ENCODE measurements around a stretch of chr11.

DNA sequence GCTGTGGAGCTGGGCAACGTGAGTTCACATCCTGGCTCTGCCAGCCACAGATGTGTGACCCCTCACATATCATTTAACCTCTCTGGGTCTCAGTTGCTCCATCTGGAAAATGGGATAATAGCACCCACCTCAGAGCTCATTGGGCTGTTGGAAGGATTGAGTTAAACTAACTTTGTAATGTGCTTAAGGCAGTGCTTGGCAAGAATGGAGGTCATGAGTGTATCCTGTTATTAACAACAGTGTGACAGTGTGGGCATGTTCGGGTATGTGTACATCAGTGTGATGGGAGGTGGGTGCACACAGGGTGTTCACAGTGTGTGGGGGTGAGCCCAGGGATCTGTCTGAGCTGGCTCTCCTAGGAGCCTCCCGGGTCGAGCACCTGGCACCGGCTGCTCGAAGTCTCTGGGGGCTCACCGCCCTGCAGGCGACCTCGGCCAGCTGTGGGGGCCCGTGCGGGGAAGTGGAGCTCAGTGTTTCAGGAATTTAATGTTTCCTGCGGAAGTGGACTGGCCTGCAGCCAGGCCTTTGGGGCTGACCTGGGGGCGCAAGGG lies 15.7 kb downstream of the OTUB1 start:
- PRO-cap: no peak

- PRO-cap: no peak
Measured at GRCh38 chr11:64087201-64087593, 51.5 kb downstream of the FLRT1 start.

- PRO-cap: no peak
Measured at GRCh38 chr11:64208710-64209700, 2.5 kb downstream of the FERMT3 start.

- PRO-cap: no peak
Measured at GRCh38 chr11:64226429-64227083, 482 bp downstream of the NUDT22 start.

GRCh38 chr11:64234753-64235760 lies 673 bp downstream of the VEGFB start:
- PRO-cap: bidirectional peak, plus-strand start at chr11:64235132, minus-strand start at chr11:64235084

DNA sequence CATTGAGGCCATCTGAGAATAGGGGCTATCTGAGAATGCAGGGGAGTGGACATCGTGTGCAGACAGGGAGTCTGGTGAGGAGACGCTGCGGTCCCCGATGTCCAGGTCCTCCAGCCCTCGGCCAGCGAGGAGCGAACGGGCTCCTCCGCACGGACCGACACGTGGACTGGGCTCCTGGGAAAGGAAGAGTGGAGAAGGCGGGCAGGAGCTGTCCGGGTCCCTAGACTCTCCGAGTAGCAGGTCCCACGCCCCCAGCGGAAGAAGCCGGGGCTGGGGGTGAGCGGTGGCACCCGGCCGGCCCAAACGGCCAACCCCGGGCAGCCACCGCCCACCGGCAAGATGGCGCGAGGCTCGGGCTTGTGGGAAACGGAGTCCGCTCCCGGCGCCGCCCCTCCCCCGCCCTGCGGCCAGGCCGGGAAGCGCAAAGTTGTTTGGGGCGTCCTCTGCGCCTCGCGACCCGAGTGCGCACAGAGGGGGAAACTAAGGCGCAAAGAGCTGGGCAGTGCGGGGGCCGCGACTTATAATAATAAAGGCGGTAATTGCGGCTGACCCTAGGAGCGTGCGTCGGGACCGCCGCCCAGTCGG lies 535 bp upstream of the PPP1R14B start:
- PRO-cap: no peak

DNA sequence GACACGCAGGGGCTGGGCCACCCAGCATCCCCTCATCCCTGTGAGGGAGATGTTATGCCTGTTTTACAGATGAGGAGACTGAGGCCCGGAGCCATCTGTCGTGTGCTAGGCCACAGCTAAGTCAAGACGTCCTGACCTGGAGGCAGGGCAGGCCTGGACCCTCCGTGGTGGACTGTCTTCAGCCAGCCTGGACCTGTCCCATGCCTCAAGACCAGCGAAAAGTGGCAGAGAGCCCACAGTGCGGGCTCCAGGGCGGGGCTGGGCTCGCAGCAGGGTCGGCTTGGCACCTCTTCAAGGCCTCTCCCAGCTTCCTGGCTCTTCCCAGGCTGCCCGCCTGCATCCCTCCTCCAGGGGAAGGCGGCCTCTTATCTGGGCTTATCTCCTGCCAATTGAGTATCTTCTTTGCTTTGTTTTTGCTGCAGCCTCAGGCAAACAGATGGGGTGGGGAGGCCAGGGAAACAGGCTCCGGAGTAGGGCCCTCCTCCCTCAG lies 16.0 kb downstream of the BAD start:
- PRO-cap: no peak

DNA sequence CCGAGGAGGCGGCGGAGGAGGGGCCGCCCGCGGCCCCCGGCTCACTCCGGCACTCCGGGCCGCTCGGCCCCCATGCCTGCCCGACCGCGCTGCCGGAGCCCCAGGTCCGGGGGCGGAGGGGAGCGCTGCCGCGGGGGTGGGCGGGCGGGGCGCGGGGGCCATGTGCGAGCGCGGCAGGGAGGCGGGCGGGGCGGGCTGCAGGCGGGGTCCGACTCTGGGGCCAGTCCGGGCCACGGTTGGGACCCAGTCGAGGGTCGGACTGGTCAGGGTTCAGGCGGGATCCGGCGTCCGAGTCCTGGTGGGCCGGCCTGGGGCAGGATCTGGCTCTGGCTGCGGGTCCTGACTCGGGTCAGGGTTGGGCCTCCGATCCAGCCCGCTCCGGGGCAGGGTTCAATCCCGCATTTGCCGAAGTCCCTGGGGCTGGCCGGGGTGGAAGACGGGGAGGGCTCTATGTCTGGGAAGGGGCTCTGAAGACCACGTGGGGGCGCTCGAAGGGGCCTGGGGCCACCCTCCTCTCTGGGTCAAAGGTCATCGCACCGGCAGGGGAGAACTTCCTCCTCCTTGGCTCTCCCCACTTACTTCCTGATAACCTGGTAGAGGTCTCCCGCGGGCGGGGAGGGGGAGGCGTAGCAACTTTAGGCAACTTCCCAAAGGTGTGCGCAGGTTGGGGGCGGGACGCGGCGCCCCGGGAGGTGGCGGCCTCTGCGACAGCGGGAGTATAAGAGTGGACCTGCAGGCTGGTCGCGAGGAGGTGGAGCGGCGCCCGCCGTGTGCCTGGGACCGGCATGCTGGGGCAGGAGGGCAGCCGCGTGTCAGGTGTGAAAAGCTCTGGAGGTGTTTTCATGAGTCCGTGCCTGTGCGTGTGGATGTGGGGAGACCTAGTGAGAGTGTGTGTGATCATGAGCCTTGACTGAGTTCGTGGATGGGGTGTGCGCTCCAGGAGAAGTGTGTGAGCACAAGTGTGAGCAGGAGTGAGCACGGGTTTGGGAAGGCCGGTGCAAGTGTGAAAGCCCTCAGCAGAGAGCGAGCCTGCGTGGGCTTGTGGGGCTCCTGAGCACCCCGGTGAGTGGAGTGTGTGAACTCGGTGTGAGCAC lies 656 bp downstream of the ESRRA start:
- PRO-cap: no peak

GRCh38 chr11:64314892-64315507 lies 2.4 kb downstream of the TRMT112 start:
- PRO-cap: no peak

DNA sequence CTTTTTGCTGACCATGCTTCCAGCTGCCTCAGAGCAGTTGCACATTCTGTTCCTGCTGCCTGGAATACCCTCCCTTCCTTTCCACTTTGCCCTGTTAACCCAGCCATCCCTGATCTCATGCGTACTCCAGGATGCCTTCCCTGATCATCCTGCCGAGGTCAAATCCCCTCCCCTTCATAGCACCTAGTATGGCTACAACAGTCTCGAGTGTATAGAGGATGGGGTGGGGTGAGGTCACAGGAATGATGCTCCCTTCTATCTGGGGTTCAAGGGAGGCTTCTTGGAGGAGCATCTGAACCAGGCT lies 570 bp upstream of the CCDC88B start:
- PRO-cap: no peak

GRCh38 chr11:64354269-64354488 lies 4.8 kb upstream of the RPS6KA4 start:
- PRO-cap: no peak

GRCh38 chr11:64533935-64534195 lies 21.9 kb upstream of the SLC22A11 start:
- PRO-cap: no peak

- PRO-cap: no peak
Measured at GRCh38 chr11:64619726-64620275, 28.8 kb downstream of the SLC22A12 start.

GRCh38 chr11:64642469-64642898 lies 51.5 kb downstream of the SLC22A12 start:
- PRO-cap: no peak

DNA sequence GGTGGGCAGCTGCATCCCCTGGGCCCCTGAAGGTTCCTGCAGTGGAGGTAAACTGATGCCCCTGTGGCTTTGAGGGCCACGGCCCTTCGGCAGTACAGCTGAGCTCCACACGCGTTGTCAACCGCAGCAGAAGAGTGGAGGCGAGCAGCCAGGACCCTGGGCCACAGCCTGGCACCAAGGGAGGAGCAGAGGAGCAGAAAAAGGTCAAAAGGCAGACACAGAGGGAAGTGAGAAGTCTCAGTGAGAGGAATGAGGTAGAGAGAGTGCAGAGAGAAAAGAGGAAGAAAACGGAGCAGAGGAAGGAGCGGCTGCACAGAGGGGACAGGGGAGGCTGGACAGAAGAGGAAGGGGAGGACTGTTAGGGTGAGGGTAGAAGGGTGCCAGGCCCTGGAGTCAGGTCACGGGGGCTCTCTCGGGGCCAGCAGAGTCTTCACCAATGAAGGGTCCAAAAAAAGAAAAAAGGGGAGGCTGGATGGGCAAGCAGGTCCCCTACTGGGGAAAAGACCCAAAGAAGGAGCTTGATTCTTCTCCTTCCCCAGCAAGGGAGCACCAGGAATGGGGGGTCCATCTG lies 64.2 kb downstream of the SLC22A12 start:
- PRO-cap: no peak

GRCh38 chr11:64758011-64758700 lies 1.6 kb downstream of the PYGM start:
- PRO-cap: no peak

- PRO-cap: no peak
Measured at GRCh38 chr11:64763815-64764930, 4.4 kb upstream of the PYGM start.

GRCh38 chr11:64803940-64804200 lies 856 bp upstream of the MAP4K2 start:
- PRO-cap: no peak

GRCh38 chr11:64851514-64852538 lies 7.4 kb upstream of the CDC42BPG start:
- PRO-cap: no peak

DNA sequence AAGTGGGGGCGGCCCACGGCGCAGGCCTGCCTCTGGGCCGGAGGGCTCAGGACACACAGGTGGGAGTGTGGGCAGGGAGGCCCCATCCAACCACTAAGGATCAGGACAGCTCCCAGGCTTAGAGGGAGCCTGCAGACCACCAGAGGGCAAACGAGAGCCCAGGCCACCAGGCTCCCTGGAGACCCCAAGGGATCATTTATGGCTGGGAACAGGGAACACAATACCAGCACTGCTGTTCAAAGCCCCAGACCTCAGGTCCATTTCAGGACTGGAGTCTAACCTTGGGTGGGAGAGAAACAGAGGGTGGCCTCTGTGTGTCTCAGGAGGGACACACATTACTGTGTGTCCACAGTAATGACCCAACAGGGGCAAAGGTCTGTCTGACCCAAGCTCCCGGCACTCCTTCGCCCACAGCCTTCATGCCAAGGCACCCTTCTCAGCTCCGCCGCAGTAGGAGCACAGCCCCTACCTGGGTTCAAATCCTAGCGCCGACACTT lies 8.5 kb downstream of the EHD1 start:
- PRO-cap: no peak

Data from aorta (tissue), 1 donor.